Zone of skin (tissue), 1 donor: ENCODE measurements around the genes NRAP, CASP7 and ABLIM1.

- RRBS = no CpG with 5 or more reads among the region's 9 CpGs
These were observed 51.6 kb upstream of the TCF7L2 start for GRCh38 chr10:112898456-112898834.

GRCh38 chr10:112964469-112965030 is 14.5 kb downstream of the TCF7L2 start:
- RRBS = no CpG with 5 or more reads among the region's 8 CpGs

DNA sequence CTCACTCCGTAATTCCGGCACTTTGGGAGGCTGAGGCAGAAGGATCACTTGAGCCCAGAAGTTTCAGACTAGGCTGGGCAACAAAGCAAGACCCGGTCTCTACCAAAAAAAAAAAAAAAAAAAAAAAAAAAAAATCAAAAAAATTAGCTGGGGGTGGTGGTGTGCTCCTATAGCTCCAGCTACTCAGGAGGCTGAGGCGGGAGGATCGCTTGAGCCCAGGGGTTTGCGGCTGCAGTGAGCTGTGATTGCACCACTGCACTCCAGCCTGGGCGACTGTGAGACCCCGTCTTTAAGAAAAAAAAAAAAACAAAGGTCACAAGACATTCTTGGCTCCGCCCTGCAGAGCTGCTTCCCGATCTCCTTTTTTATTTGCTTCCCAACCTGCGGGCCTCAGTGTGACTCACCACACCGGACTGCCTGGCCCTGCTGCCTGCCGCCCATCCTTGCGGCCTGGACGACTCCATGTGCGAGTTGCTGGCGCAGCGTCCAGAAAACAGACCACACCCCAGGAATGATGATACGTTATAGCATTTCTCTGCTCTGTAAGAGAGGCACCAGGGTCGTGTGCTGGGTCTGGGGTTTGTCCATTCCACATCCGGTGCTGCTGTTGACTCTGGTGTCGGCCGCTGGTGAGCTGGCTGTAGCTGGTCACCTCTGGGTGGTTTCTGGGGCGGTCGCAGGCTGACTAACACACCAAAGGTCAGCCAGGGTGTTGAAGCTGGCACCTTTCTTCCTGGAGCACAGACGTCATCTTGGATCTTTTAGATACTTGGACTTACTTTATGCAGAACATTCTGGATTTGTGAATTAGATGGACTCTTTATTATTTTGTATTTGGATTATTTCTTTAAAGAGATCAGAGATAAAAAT is 123.6 kb downstream of the TCF7L2 start:
- RRBS = 85% methylated on average over 1 of the region's 26 CpGs

- RRBS = no CpG with 5 or more reads among the region's 15 CpGs
These were observed 139.3 kb downstream of the TCF7L2 start for GRCh38 chr10:113089000-113090050.

- RRBS = no CpG with 5 or more reads among the region's 23 CpGs
These were observed 158.4 kb downstream of the TCF7L2 start for GRCh38 chr10:113108149-113109135.

DNA sequence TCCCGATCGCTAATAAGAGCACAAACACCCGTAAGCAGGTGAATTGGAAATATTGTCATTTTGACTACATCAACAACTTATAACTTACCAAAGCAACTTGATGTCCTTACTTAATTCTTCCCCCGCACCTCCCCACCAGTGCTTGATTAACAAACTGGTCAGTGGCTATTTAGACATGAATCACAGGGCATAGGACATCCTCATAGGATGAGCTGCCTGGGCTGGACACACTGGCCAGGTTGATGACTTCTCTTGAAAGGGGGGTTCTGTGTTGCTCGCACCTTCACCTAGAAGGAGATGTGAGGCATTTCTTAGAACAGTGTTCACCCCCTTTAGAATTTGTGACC is 163.2 kb downstream of the TCF7L2 start:
- RRBS = no CpG with 5 or more reads among the region's 5 CpGs

DNA sequence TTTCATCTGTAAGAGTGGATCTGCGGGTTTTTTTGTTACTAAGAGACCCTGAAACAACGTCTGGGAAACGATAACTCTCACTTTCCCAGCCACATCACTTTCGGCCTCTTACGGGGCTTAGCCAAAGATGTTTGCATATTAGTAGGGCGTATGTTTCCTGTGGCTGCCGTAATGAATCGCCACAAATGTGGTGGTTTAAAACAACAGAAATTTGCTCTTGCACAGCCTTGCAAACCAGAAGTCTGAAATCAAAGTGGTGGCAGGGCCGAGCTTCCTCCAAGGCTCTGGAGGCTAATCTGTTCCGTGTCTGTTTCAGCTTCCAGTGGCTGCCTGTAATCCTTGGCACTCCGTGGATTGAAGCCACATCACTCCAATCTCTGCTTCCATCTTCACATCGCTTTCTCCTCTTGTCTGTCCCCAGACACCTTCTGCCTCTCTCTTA is 220.1 kb downstream of the TCF7L2 start:
- RRBS = no CpG with 5 or more reads among the region's 12 CpGs

DNA sequence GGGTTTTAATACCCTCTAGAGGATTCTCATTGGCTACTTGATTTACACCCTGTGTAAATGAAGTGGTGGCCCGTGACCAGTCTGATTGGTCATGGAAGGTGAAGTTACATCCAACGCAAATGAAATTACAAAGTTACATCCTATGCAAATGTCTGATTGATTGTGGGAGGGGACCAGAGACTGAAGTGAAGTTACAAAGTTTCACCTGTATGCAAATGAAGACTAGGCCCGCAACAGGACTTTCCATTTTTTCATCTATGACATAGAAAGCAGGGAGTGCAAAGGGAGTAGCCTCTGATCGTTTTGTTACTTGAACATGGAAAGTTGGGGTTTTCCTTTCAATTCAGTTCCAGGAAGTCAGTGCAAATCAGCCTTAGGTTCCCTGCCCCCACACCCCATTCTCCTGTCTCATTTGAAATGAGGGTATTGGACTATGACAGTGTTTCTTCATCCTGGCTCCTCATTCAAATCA is 97.0 kb upstream of the HABP2 start:
- RRBS = no CpG with 5 or more reads among the region's 4 CpGs

- RRBS = no CpG with 5 or more reads among the region's 8 CpGs
These were observed 76.6 kb upstream of the HABP2 start for GRCh38 chr10:113476253-113476591.

DNA sequence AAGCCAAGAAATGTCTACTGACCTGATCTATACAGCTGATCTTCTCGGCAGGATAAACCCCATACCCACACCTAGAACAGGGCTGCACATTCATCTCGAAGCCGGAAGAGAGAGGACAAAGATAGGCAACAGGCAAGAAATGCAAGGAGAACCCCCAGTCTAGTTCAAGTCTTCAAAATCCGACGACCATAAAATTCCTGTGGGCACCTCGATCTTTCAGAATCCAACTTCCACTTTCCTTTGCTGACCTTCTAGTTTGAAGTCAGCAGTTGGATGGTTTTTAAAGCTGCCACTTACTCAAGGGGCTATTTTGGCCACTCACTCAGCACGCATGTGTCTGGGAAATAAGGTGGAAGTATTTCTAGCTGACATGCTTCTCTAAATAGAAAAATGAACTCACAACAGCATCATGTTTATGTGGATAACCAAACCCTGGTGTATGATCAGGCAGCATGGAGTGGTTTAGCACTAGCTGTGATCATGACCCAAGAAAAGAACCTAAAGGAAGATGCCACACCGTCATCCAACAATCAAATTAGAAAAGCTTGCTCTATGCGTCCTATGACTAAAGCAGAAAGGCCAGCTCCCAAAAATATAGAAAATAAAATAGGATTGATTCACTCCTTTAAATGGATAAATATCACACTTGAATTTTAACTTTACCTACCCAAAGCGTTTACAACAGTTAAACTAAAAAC is at the start of gene NRAP:
Gene NRAP (minus strand): TSS at position 253 of the 698 bp plus-strand sequence.
- RRBS = no CpG with 5 or more reads among the region's 10 CpGs

GRCh38 chr10:113679475-113680155 is at the start of gene CASP7:
Gene CASP7, plus strand, starts transcription at chr10:113679912.
- RRBS = no CpG with 5 or more reads among the region's 65 CpGs

DNA sequence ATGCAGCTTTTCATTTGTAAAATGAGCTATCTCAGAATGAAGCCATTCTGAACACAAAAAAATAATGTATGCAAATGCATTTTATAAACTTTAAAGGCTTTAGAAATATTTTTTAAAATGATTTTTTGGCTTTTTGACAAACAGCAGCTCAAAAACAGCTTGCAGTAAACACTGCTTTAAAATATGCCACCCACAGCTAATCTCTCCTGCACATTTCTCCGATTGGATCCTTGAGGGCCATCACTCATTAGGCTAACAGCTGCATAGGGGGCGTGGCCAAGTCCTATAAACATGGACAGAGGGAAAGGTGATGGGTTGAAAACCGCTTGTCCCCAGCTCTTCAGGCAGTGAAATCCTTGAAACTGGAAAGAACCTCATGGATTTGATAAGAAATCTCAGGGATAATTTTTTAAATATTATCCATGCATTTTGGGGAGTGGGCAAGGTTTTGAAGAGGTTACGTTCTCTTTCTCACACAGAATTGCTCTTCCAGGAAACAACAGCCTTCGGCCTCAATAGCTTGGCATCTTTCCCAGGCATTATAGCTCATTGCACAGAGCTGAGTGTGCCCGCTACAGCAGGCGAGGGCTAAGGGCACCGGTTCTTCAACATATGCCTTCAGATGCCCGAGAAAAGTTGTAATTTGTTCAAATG is 1.6 kb downstream of the PLEKHS1 start:
- RRBS = no CpG with 5 or more reads among the region's 9 CpGs

DNA sequence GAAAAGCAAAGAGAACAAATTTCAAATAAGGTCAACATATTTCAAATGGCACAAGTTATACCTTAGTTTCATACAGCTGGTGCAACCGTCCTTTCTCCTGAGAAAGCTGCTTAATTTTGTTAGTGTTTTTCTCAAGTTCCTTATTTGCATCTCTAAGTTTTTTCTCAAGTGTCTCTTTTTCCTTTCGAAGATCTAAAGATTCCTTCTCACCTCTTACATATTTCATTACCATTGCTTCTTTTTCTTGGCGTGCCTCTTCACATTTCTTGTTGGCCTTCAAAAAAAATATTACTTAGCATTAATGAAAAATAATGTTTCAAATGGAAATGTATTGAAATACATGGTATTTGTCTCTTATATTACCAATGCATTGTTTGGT is 28.5 kb downstream of the CCDC186 start:
- RRBS = no CpG with 5 or more reads among the region's 3 CpGs

DNA sequence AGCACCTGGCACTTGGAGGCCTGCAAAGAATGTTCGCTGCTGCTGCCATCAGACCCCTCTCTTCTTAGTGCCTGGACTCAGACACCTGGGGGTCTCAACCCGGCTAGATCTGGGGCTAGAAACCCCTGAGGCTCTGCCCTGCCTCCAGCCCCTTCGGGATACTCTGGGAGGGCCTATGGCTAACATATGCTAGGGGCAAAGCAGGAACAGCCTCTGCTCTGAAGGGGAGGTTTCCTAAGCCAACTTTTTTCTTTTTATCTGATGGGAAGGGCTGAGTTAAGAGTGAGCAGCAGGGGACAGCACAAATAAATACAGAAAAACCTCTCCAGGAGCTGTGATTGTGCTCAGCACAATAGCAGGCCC is 22.7 kb upstream of the AFAP1L2 start:
- RRBS = no CpG with 5 or more reads among the region's 3 CpGs

DNA sequence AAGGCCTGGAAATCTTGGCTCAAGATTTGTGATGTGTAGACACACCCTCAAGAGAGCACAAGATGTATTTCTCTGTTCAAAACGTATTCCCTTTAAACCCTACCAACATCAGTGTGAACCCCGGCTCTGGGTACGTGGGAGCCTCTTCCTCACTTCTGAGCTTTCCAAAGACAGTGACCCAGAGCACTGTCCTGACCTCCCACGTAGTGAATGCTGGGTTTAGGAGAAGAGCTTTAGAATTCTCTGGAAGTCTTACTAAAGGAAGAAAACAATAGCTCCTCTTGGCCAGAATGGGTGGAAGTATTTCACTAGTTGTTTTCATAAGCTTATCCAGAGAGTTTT is 81.5 kb upstream of the AFAP1L2 start:
- RRBS = no CpG with 5 or more reads among the region's 4 CpGs

GRCh38 chr10:114519184-114519772 is 115.0 kb upstream of the AFAP1L2 start:
- RRBS = no CpG with 5 or more reads among the region's 6 CpGs

- RRBS = no CpG with 5 or more reads among the region's 5 CpGs
These were observed 117.1 kb downstream of the ABLIM1 start for GRCh38 chr10:114540973-114541381.

GRCh38 chr10:114658033-114658643 is at the start of gene ABLIM1:
Gene ABLIM1, minus strand, starts transcription at chr10:114658275.
- RRBS = no CpG with 5 or more reads among the region's 6 CpGs

DNA sequence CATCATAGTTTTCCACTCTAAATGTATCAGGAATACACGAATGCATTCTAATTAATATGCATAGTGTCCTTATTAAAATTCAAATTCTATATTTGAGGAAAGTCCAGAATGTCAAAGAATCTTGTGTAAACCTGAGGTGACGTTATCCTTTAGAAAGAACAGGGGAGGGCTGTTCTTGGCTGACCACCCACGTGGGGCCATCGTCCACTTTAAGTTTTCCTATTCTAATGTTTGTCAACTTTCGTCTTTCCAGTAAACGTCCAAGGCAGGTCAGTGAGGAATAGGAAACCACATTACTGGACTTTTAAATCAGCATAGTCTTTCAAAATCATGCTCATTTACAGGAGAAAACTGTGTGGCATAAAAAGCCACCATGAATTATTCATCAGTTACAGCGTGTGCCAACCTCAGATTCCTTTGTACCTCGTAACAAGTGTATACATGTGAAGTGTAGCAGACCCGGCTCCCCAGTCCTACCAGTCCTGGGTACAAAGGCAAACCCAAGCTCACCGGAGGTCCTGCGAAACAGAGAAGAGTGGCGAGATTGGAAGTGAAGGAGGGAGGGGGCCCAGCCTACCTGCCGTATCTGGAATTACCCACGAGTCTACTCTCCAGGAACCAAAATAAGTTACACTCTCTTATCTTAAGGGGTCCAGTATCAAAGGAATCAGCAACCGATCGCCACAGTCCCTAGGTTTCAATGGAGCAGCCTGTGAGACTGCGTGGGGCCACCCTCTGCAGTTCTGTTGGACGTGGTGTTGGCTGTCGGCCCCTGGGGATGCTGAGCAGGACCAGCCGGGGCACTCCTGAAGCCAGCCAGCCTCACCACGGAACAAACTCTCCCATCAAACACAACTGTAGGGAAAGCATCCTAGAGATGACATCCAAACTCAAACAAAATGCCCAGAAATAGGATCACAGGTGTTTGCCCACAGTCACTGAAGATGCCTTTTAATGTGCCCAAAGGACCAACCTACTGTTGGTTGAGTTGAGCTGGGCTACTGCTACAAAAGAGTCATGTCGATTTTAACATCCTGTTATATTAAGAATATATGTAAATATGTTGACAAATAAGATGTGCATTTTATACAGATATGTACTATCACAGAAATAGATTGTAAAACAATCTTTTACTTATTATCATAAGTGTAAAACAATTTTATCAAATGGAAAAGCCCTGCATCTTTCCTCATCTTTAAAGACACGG is 25.4 kb upstream of the ABLIM1 start:
- RRBS = 20% methylated on average over 1 of the region's 23 CpGs

GRCh38 chr10:114696729-114697694 is 38.9 kb upstream of the ABLIM1 start:
- RRBS = no CpG with 5 or more reads among the region's 12 CpGs